Epithelial cell of esophagus (primary cell): ENCODE results near the genes SH3BP1 and EIF3L.

DNA sequence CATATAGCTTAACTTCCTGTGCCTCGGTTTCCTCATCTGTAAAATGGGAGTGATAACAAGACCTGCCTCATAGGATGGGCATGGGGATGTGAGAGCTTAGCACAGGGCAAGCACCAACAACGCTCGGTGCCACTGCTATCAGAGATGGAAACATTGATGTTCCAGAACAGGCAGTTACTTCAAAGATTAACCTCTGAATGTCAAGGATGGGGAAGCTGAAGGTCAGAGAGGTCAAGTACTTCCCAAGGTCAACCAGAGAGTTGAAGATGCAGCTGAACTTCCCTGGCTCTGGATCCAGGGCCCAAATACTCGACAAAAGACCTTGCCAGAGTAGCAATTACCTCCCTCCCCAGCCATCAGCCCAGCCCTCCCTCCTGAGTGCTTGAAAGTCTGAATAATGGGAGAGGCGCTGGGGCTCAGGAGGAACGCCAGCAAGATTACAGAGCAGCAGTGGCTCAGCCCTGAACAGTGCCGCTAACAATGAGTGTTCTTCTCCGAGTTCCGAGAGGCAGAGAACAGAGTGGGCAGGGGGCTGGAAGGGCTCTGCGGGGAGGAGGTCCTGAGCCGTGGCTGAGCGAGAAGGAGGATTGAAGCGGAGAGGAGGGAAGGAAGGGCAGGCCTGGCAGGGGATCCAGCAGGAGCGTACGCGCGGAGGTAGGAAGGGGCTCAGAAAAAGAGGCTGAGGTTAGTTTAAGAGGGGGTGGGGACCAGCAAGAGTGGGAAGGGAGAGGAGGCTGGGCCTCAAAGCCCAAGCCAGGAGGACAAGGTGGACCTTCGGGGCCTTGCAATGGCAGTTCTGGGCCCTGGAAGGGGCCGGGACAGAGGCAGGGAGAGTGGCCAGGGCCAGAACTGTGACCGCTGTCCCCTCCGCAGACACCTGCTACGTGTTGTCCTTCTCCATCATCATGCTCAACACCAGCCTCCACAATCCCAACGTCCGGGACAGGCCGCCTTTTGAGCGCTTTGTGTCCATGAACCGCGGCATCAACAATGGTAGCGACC, 20.4 kb downstream of the CYTH4 start:
- RRBS, result no CpG with 5 or more reads among the region's 29 CpGs

GRCh38 chr22:37419553-37420799, 7.3 kb downstream of the ELFN2 start:
- RRBS, result 4% methylated on average over 33 of the region's 109 CpGs

GRCh38 chr22:37610557-37611768, 2.3 kb downstream of the GGA1 start:
- RRBS, result no CpG with 5 or more reads among the region's 23 CpGs

DNA sequence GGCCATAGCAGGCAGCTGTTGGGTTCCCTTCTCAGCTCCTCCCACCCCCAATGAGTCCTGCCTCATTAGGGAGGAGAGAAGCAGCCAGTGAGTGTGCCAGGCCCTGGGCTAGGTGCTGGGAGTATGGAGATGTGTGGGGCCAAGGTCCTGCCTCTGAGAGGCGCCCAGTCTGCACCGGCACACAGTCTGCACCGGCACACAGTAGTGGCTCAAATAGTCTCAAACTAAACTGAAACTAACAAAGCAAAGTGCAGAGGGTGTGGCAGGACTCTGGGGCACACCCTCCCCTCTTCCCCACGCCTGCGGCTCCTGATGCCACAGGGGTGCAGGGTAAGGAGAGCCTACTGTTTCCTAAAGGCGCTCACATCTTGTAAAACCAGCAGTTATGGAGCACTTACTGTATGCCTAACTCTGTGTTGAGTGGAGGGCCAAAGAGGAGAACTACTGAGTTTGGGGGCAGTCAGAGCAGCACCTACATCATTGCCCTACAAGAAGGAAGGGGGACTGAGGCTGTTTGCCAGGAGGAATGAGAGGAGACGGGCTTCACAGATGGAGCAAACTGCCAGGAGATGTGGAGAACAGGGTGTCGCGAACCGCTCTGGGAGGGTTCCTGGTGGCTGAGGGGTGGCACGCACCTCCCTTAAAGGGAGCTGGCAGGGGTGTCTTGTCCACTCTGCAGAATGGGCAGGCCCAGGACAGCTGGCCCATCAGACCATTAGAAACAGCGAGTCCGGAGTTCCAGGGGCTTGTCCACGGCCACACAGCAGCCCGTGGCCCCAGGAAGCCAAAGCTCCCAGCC, 899 bp upstream of the SH3BP1 start:
- RRBS, result no CpG with 5 or more reads among the region's 15 CpGs

DNA sequence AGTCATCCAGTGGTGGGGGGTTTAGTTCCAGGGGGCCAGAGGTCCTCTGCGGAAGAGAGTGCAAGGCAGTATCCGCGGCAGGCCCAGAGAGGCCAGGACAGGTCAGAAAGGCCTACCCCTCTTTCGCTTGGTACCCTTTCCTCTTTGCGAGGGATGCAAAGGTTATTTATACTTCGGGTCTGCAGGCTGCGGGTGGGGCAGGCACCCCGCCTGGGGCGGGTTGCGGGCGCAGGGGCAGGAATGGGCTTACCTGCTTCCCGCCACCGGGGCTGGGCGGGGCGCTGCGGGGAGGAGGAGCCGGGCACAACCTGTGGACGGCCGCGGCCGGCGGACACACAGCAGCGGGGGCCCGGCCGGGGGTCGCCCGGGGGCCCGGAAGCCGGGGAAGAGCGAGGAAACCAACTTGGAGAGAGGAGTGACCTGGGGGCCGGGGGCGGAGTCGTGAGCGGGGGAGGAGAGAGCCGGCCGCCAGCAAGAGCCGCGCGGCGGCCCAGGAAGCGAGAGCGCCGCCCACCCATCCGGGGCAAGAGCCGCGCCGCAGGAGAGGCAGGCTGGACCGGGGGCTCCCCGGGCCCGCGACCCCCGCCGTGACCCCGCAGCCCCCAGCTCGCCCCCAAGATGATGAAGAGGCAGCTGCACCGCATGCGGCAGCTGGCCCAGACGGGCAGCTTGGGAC, at the start of gene SH3BP1:
TSS of gene SH3BP1 (plus strand) at position 500 of the 676 bp plus-strand sequence.
- RRBS, result 3% methylated on average over 16 of the region's 58 CpGs

- RRBS, result no CpG with 5 or more reads among the region's 17 CpGs
These were observed 521 bp downstream of the TRIOBP start for GRCh38 chr22:37697336-37697801.

DNA sequence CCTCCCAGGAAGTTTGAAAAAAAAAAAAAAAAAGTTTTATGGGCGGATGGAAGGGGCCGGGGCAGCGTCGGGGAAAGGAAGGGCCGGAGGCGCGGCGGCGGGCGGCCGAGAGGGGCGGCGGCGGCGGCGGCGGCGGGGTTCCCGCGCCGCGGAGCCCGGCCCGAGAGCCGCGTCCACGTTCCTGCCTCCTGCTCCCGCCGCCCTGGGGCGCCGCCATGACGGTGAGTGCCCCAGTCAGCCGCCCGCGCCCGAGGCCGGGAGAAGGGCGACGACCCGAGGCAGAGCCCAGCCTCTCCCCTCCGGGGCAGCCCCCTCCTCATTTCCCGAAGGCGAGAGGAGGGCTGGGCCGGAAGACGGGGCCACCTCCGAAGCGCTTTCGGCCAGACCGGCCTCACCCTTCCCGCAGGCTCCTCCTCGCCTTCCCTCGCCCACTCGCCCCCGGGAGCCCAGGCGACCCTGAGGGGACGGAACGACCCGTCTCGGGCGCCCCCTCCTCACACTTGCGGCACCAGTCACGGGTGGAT, 49.4 kb downstream of the TRIOBP start:
- RRBS, result 2% methylated on average over 36 of the region's 62 CpGs

- RRBS, result no CpG with 5 or more reads among the region's 2 CpGs
These were observed 39.2 kb upstream of the H1-0 start for GRCh38 chr22:37765952-37766176.

DNA sequence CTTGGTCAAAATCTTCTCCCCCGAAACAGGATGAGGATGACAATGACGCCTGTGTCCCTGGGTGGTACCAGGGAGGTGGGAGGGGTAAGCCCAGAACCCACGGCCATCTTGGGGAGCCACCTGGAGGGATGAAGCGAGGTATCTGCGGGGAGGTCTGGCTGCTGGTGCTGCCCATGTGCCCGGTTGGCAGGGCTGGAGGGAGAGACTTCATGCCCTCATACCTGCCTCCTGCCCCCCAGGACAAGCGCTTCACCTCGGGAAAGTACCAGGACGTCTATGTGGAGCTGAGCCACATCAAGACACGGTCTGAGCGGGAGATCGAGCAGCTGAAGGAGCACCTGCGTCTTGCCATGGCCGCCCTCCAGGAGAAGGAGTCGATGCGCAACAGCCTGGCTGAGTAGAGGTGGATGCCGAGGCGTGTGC, 32.7 kb upstream of the H1-0 start:
- RRBS, result no CpG with 5 or more reads among the region's 18 CpGs

DNA sequence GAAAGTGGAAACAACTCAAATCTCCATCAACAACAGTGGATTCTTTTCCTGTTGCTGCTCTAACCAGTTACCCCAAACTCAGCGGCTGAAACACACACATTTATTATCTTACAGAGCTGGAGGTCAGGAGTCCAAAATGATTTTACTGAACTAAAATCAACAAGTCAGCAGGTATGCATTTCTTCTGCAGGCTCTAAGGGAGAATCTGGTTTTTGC, 9.0 kb upstream of the H1-0 start:
- RRBS, result no CpG with 5 or more reads among the region's 1 CpG

GRCh38 chr22:37804830-37805008, 310 bp upstream of the H1-0 start:
- RRBS, result 2% methylated on average over 16 of the region's 19 CpGs

- RRBS, result 2% methylated on average over 11 of the region's 61 CpGs
These were observed at the start of gene EIF3L for GRCh38 chr22:37848909-37849933. Gene EIF3L (plus strand): TSS chr22:37849419.

- RRBS, result 67% methylated on average over 1 of the region's 12 CpGs
These were observed 18.3 kb downstream of the MICALL1 start for GRCh38 chr22:37924336-37924791.

GRCh38 chr22:37925566-37926175, 19.6 kb downstream of the MICALL1 start:
- RRBS, result no CpG with 5 or more reads among the region's 17 CpGs

- RRBS, result no CpG with 5 or more reads among the region's 5 CpGs
These were observed 2.8 kb downstream of the SOX10 start for GRCh38 chr22:37981523-37981945.

DNA sequence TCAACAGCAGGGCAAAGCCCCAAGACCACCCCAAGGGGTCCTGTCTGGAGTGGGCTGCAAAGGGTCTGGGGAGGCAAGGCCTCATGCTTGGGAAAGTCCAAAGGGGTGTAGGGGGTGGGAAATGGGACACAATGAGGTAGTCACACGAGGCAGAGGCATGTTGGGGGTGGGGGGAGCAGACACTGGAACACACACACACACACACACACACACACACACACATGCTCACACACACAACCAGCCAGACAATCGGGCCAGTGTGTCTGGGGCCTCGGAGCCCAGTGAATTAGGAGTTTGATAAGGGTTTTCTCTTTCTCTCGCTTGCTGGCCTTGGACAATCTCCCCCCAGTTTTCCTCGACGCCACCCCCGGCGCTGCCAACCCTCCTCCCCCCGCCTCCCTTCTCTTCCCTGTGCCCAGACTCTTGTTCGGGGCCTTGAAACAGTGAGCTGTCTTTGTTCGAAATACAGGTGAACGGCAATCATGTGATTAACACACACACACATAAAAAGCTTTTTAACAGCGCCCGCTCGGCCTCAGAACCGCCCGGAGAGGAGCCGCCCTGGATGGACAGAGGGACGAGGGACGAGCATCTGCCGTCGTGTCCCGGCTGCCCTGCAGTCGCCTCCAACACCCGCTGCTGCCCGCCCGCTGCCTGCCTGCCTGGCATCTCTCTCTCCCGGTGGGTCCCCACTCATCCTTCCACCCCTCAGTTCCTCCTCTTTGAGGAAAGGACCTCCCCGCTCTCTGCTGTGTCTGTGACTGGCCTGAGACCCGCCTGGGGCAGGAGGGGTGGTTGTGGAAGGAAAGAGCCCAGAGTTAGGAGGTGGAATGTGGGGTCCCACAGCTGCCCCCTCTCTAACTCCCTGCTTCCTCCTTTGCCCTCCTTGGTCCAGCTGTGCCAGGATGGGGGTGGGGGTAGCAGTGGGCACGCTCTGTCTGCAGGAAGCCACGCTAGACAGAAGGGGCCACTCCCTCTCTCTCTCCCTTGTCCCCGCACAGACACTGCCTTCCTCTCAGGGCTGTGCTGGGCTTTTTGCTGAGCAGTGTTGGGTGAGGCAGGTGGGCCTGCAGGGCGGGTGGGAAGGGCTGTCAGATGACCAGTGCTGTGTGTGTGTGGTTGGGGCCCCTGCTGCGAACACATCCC, 1.6 kb upstream of the SOX10 start:
- RRBS, result 44% methylated on average over 11 of the region's 35 CpGs

- RRBS, result no CpG with 5 or more reads among the region's 4 CpGs
These were observed 19.5 kb downstream of the PLA2G6 start for GRCh38 chr22:38162191-38162567.

DNA sequence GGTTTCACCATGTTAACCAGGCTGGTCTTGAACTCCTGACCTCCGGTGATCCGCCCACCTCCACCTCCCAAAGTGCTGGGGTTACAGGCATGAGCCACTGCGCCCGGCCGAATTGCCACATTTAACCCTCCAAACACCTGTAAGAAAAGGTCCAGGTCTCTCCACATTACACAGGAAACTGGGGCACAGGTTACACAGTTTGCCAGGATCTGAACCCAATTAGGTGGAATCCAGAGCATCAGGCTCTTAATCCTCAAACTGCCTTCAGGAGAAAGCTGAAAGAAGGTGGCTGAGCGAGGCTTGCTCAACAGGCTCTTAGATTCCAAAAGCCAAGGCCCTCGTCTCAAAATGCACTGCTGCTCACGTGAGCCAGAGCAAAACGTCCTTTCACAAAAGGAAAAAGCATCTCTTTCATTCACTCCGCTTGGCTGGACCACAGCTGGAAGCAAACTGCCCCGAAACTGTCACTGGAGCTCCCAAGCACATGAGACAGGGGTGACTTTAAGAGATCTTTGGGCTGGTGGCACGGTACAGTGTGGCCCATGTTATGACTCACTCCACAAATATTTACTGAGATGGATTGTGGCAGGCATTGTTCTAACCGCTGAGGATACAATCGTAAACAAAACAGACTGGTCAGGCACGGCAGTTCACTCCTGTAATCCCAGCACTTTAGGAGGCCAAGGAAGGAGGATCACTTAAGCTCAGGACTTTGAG, 3.8 kb downstream of the PLA2G6 start:
- RRBS, result no CpG with 5 or more reads among the region's 15 CpGs

DNA sequence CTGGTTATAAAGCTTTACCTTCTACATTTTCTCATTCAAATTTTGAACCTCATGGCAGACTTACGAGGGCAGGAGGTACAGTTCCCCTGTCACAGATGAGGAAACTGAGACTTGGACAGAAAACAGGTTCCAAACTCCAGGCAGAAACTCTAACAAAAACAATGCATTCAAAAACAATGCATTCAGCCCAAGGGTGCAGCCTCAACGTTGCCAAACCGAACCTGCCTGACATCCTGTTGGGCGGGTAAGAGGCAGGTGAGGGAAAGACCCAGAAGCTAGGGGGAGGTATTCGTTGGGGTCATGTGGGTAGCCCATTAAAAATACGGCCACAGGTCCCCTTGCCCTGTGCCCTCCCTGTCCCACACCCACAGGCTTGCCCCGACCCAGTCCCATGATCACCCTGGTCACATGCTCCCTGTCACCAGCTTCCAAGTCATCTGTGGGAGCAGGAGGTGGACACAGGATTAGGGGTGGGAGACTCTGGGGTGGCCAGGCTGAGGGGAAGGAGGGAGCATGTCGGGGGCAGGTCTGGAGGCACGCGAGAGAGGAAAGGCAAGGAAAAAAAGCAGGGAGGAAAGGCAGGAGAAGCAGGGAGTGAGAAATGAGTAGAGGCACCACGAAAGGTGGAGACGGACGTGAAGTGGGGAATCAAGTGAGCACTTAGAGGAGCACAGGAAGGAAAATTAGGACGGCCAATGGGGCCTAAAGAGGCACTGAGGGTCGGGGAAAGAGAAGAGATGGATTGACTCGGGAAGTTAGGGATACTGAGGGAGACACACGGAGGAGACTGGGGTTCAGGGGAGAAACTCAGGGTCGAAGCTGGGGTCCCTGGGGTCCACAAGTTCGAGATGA, 693 bp downstream of the PLA2G6 start:
- RRBS, result no CpG with 5 or more reads among the region's 19 CpGs

DNA sequence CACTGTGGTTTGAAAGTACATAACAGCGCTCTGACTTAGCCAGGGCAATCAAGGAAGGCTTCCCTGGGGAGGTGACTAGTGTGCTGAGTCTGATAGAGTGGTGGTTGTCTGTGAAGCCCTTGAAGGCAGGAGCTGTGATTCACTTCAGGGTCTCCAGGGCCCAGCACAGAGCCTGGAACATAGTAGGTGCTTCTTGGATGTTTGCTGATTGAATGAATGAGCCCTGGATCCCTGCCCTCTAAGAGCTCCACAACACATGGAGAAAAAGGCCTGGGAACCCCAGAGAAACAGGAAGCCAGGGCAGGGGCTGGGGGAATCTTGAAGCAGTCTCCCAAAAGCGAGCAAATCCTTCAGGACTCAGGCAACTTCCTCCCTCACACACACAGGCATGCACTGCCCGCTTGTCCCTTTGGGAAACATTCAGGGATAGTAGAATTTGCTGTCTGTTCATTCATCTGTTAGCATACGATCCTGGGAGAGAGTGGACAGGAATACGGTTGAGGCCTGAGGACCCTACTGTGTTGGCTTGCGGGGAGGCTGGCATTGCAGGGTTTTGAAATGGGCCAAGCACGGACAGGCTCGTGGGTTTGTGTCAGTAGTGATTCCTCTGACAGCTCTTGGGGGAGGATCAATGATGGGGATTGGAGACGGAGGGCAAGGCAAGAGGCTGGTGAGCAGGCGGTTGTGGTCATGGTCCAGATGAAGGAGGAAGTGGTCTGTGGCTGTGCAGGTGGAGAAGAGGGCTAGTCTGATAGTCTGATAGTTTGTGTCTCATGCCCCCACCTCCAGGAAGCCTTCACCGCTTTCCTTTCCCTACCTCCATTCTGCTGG, 2.7 kb downstream of the MAFF start:
- RRBS, result no CpG with 5 or more reads among the region's 11 CpGs